Left ventricle myocardium (tissue), 1 donor: ENCODE measurements around a stretch of chr11.

DNA sequence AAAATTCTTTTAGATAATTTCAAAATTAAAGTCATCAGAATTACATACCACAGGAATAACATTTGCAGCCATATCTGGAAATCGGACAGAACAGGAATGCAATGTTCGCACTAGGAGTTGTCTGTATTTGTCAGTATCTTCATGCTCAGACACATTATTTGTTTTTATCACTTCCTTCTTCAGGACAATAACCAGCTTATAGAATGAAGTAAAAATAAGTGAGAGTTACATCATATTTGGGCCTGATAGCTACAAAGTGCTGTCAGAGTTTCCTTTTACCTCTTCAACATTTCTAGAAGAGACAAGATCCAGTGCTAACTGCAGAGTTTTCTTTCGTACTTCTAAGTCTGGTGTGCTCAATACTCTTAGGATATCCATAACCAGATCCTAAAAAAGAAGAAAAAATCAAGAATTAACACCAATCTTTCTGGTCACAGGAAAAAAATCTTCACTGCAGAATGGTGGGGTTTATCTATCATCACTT lies 18.9 kb downstream of the COPB1 start:
- PRO-cap = no peak

DNA sequence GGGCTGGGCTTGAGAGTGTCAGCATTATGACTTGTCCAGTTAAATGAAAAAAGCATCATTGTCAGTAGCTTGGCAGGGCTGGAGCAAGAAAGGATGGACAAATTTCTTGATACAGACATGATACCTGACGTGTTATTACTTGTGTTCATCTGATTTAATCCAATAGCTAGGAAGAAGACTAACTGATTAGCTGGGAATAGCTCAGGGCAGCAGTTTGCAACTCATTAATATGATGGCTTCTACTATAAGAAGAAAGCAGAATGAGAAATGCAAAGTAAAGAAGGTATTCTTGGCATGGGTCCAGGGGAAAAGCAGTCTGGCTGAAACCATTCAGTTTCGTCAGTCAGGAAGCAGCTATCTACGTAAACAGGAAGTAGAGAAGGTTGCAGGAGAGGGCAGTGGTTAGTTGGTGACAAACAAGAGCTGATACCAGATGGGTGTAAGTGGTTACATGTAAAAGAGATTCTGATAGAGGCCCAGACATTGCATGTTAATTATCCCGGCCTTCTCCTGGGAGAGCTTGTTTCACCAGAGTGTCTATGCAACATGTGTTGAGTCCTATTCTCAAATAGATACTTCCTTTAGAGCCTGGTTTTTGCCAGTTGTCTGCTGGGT lies 58.2 kb upstream of the PSMA1 start:
- PRO-cap = no peak

DNA sequence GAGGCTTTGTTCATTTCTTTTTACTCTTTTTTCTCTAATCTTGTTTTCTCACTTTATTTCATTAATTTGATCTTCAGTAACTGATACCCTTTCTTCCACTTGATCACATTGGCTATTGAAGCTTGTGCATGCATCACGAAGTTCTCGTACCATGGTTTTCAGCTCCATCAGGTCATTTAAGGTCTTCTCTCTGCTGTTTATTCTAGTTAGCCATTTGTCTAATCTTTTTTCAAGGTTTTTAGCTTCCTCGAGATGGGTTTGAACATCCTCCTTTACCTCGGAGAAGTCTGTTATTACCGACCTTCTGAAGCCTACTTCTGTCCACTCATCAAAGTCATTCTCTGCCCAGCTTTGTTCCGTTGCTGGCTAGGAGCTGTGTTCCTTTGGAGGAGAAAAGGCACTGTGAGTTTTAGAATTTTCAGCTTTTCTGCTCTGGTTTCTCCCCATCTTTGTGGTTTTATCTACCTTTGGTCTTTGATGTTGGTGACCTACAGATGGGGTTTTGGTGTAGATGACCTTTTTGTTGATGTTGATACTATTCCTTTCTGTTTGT lies 44.1 kb upstream of the PDE3B start:
- PRO-cap = no peak

DNA sequence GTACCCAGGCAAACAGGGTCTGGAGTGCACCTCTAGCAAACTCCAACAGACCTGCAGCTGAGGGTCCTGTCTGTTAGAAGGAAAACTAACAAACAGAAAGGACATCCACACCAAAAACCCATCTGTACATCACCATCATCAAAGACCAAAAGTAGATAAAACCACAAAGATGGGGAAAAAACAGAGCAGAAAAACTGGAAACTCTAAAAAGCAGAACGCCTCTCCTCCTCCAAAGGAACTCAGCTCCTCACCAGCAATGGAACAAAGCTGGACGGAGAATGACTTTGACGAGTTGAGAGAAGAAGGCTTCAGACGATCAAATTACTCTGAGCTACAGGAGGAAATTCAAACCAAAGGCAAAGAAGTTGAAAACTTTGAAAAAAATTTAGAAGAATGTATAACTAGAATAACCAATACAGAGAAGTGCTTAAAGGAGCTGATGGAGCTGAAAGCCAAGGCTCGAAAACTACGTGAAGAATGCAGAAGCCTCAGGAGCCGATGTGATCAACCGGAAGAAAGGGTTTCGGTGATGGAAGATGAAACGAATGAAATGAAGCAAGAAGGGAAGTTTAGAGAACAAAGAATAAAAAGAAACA lies 46.7 kb downstream of the CYP2R1 start:
- PRO-cap = no peak

DNA sequence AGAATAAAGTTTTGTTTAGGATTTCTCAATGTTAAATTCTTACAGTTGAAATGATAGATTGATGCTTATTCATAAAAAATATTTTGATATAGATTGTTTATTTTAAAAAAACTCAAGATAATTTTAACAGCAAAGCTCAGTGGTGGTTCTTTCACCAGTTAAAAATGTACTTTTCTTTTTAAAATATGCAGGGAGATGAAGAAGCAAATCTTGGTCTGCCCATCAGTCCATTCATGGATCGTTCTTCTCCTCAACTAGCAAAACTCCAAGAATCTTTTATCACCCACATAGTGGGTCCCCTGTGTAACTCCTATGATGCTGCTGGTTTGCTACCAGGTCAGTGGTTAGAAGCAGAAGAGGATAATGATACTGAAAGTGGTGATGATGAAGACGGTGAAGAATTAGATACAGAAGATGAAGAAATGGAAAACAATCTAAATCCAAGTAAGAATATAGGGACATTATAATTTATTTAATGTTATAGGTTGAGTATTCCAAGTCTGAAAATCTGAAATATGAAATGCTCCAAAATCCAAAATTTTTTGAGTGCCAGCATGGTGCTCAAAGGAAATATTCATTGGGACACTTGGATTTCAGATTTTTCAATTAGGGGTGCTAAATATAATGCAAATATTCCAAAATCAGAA lies 24.6 kb downstream of the CYP2R1 start:
- PRO-cap = no peak

DNA sequence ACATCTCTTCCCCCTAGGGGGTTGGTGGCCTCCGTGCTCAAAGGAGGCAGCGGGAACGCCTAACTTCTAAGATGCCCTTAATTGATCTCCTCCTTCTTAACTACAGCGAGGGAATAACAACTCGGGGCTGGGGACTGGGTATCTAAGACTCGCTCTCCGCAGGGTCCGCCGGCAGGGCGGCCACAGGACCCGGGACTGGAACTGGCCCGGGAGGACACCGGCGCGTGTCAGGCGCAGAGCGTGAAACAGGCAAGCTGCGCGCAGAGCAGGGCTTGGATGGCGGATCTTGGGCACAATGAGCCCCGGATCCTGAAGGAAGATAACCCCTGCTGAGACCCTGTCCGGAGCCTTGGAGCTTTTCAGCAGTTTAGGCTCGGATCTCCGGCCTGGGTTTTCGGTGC lies 2.0 kb upstream of the CALCA start:
- PRO-cap = no peak

- PRO-cap = no peak
Measured at GRCh38 chr11:15074429-15075403, 1.3 kb downstream of the CALCB start.

GRCh38 chr11:15470962-15471477 lies 356.3 kb downstream of the INSC start:
- PRO-cap = no peak

- PRO-cap = no peak
Measured at GRCh38 chr11:15497381-15497894, 382.7 kb downstream of the INSC start.

DNA sequence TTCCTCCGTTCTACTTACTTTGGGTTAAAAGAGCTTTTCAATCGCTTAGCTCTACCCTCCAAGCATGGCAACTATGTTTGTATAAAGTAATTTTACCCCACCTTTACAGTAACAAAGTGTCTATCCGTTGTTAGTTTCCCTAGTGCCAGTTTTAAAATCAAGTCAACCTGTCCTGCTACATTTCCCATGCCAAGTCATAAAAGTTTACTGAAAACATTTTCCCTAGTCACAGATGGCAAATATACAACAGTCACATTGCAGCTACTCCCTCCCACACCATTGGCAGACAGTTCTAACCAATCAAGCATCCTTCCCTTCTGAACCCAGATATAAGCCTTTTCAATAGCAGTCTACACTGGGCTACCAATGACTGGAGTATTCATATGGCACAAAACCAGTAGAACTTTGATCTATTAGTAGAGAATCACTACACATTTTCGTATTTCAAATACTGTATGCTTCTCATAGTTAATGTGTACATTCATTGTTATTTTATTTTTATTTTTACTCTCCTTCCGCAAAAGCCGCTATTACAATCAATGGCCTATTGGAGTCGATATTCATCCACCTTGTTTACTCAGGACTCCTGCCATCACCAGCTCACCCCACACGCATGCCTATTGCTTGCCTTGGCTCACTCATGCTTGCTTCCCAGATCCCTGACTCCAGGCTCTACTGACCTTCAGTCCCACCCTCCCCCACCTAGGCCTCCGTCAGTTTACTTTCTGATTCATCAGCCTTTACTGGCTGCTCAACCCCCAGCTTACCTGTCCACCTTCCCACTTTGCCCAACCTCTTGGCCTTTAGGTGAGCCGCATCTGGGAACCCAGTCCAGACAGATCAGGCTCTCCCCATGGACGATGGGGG lies 408.5 kb downstream of the SOX6 start:
- PRO-cap = no peak

DNA sequence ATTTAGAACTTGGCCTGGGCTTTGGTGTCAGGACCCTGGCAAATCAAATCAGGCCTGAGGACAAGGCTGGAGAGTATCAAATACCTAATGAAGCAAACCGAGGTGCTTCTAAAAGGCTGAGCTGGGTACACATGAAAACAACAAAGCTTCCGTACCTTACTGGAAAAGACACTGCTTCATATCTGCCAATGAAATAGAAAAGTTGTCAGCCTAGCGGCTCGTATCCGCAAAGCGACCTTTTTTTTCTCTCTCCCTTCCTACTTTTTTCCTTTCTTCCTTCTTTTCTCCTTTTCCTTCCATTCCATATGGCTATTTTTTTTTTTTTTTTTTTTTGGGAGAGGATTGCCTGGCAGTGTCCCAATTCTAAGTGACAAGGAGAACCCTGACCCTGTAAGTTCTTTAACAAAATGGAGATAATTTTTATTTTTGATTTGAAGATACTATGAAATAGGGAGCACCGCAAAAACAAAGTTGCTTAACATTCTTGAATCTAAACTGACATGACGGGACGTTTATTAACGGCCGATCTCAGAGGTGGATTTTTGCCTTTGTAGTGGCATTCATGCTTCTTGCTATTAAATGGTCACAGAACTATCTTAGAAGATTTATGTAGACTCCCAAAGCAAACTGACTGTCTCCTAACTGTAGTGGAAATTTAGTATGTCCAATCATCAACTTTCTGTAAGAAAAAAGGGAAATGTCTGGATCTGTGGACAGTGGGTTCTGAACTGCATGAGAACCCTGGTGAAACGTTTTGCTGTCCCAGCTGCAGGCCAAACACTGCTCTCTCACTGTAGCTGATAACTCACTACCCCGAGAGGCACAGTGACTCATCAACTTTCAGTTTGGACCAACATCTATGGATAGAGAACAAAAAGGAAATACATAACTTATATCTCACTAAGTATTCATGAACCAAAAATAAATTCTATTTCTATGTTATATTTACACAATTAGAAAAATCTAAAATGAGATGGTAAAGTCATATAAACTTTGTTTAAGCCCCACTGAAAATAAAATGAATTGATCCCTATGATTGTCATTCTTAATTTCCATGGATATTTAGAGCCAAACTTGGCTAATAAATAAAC lies 387.2 kb downstream of the SOX6 start:
- PRO-cap = bidirectional peak, plus-strand start at position 825 of the sequence, minus-strand start at position 782 of the sequence

GRCh38 chr11:16346644-16347381 lies 9.5 kb downstream of the SOX6 start:
- PRO-cap = no peak

DNA sequence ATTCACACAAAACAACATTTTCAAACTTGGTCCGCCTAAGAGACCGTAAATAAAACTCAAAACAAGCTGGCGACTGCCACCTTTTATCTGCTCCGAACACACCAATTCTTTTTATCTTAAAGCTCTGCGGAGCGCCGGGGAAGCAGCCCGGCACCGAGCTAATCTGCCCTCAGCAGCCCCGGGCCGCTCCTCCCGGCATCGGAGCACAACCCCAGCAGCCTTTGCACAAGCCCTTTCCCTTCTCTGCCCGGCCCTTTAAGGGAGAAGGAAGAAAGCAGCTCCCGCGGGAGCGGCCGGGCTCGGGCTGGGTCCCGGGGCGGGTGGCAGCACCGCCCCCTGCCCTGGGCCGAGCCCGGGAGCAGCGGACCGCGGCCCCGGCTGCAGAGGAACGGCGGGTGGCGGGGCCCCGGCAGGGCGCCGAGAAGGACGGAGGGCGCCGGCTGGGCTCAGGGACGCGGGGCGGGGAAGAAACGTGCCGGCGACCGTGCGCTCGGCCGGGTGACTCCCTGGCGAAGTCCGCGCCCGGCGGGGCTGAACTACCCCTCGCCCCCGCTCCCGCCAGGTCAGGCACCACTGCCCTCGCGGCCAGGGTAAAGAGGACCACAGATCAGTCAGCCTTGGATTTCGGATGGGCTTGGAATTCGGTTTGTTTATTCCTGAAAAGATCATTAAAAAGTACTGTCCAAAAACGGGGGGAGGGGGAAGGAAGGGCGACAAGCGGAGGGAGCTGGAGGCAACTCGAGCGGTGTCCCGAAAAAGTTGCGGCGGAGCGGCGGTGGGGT lies 133.5 kb upstream of the C11orf58 start:
- PRO-cap = bidirectional peak, plus-strand start at position 383 of the sequence, minus-strand start at position 227 of the sequence

DNA sequence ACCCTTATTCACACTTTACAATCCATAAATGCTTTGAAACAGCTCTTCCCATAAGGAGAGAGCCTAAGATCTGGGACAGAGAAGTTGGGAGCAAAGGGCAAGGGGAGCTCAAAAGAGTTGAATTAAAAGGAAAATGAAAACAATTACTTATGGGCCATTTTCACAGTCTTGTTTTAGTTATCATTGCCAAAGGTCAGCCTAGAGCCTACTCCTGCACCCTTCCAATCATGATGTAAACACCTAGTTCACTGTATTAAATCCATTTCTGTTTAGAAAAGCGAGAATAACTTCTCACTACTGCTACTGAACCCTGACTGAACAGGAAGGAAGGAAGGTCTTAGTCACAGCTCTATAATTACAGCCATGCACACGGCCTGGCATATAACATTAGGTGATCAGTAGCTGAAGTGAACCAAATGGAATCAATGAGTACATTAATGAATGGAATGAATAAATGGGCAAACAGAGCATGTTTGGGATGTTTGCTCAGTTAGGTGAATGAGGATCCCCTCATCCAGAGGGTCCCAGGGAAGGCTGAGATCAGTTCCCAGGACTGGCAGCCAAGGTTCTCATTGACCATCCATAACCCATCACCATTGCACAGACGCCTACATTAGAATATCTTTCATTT lies 111.2 kb downstream of the PLEKHA7 start:
- PRO-cap = no peak

DNA sequence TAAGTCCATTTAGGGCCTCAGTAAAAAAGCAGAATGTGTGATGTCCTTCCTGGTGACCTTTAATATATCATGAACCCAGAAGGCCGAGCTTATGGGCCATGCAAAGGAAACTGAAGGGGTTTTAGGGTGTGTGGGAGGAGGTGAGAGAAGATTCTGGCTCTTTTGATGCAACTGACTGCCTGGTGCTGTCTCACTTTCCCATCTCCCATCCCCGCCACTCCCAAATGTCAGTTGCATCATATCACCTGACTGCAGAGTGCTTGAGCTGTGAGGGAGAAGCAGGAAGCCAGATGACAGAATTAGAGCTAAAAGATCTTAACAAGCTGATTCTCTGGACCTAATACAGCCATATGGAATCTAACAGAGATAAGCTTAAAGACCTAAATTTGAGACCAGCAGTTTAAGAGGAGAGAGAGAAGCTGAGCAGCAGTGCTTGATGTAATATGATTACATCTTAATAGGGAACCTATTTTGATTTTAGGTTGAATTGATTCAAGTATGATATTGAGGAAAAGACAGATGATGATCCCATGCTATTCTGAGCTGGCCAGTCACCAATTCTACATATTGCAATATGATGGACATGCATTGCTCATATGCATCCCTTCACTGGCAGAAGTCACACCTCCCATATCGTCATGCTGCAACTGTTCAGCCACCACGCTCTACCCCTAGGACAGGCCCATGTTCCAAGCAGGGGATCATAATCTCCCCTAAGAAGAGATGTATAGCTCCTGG lies 45.1 kb downstream of the PLEKHA7 start:
- PRO-cap = no peak

GRCh38 chr11:16982327-16982935 lies 31.8 kb downstream of the PLEKHA7 start:
- PRO-cap = no peak

DNA sequence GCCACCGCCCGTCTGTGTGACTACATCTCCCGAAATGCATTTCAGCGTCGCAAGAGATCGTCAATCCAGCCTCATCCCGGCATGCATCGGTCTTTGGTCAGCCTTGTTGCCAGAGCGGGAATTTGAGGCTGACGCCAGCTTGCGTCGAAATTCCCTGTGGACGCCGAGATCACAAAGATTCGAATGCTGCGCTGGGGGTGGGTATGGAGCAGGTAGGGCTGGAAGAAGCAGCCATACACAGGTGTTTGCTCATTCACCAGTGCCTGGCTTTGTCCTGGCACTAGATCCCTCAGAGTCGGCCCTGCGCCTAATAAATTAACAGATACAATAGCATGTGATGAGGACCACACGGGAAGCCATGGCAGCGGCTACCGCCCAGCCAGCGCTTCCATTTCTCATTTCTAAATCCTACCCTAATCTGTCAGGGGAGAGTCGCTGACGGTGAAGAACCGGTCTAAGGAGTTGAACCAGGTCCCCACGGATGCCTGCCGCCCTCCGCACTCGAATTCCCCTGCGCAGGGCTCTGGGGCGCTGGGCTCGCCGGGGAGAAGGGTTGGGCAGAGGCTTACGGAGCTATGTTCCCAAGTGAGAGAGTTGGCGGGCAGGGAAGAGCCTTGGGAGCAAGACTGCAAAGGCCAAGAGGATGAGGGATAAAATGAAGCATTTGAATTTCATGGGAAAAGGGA lies 445 bp upstream of the RPS13 start:
- PRO-cap = bidirectional peak, plus-strand start at position 109 of the sequence, minus-strand start outside the sequence

DNA sequence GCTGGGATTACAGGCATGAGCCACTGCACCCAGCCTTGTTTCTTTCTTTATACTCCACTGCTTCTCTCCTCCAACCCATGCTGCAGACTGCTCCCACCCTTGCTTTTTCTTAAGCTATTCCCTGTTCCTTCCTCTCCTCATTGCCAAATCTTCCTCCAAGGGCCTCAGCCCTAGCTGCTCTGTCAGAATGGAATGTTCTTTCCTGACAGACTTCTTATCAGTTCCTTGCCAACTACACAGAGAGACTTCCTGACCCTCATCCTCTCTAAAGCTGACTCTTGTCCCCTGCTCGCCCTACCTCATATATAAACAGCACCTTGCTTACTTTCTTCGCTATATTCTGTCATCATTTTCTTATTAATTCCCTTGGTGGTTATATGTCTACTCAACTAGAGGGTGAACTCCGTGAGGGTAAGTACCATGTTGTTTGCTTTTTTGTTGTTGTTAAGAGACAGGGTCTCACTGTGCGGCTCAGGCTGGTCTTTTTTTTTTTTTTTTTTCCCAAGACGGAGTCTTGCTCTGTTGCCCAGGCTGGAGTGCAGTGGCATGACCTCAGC lies 17.0 kb upstream of the PIK3C2A start:
- PRO-cap = bidirectional peak, plus-strand start at position 244 of the sequence, minus-strand start at position 89 of the sequence

GRCh38 chr11:17311684-17312188 lies 35.2 kb downstream of the NUCB2 start:
- PRO-cap = no peak

DNA sequence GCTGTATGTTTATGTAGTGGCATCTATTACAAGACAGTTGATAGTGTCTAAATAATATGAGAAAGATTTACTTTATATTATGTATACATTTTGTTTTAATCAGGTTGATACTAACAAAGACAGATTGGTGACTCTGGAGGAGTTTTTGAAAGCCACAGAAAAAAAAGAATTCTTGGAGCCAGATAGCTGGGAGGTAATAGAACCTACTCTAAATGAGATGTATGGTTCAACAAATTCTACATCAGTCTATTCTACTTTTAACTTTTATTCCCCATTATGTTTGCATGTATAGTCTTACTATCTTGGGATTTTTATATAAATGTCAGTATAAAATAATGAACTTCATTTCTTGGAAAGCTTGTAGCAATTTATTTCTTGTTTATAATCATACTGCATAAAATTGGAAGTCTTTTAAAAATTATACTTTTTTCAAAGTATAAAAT lies 36.3 kb upstream of the NCR3LG1 start:
- PRO-cap = no peak